Jurkat, Clone E6-1 (cell line): ENCODE measurements around a stretch of chr6.

- RRBS = no CpG with 5 or more reads among the region's 4 CpGs
Observed at GRCh38 chr6:63509687-63510106, 62.6 kb upstream of the PTP4A1 start.

DNA sequence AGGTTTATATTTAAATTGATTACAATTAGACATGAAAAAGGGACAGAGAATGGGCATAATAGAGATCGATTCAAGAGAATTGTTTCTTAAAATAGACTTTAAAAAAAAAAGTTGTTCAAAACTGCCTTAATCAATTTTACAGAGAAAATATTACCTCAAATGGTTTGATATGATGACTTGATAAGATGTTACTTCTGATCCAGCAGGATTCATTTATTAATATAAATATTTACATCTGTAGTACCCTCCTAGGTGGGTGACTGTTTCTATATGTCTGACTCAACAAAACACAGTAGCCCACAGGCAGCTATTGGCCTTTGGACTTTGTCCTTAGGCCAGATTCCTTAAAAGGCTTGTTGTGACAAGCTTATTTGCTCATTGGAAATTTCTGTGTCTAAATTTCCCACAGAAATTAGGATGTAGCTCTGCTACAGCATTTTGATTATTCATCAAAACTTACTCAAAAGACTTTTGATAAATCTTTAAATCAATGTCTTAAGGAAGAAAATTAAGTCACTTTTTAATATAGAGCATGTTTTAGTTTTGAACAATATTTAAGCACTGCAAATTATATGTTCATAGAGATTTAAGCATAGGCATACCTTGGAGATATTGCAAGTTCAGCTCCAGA, 6.8 kb upstream of the PTP4A1 start:
- RRBS = no CpG with 5 or more reads among the region's 1 CpG

GRCh38 chr6:63694207-63694822, 58.7 kb downstream of the PHF3 start:
- RRBS = no CpG with 5 or more reads among the region's 5 CpGs

DNA sequence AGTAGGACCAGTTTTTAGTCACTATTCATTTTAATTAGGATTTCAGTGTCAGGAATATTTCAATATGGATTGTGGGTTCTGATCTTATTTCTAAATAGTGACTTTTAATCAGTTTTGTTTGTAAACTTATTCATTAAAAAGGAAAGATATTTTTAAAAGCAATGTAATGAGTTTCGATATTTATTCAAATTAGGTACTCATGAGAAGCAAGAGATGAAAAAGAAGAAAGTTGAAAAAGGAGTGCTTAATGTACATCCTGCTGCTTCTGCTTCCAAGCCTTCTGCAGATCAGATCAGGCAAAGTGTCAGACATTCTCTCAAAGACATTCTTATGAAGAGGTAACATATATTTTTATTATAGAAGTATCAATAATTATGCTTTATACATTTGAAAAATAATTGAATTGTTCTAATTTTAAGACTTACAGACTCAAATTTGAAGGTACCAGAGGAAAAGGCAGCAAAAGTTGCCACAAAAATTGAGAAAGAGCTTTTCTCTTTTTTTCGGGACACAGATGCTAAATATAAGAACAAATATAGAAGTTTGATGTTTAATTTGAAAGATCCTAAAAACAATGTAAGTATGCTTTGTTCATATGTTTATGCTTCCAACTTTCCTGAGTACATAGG, 62.5 kb downstream of the PHF3 start:
- RRBS = no CpG with 5 or more reads among the region's 2 CpGs

DNA sequence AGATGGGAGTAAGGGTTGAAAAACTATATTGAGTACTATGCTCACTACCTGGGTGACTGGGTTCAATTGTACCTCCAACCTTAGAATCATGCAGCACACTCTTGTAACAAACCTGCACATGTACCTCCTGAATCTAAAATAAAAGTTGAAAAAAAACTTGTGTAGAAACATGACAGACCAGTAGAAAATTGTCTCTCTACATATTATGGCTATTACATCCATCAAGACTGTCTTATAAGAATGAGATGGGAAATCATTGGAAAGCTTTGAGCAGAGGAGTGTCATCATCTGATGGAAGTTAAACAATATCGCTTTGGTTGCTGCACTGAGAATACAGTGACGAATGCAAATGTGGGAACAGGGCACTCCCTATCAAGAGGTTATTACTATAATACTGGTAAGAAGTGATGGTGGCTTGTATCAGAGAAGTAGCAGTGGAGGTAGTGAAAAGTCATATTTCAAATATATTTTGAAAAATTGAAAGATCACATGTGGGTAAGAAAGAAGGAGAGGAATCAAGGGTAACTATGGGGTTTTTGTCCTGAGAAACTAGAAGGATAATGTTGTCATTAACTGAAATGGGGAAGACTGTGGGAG, 98.6 kb downstream of the PHF3 start:
- RRBS = no CpG with 5 or more reads among the region's 2 CpGs

DNA sequence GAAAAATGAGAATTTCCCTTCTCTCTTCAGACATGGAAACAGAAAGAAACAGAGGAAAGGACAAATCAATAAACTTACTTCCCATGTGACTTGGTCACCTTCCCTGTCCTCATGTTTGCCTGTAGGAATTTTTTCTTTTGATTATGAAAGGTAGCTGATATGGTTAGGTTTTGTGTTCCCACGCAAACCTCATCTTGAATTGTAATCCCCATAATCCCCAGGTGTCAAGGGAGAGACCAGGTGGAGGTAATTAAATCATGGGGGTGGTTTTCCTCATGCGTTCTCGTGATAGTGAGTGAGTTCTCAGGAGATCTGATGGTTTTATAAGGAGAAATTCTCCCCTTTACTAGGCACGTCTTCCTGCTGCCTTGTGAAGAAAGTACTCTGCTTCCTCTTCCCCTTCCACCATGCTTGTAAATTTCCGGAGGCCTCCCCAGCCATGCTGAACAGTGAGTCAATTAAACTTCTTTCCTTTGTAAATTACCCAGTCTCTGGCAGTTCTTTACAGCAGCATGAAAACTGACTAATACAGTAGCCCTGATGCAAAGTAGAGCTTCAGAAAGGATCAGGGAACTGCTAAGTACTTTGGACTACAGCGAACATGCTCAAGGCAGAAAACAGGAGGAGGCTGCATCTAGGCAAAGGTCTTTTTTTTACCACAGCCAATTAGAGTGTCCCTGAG, 170.0 kb downstream of the PHF3 start:
- RRBS = no CpG with 5 or more reads among the region's 6 CpGs

GRCh38 chr6:63806988-63807432, 171.4 kb downstream of the PHF3 start:
- RRBS = no CpG with 5 or more reads among the region's 2 CpGs

GRCh38 chr6:64302006-64302308, 666.4 kb downstream of the PHF3 start:
- RRBS = no CpG with 5 or more reads among the region's 4 CpGs

DNA sequence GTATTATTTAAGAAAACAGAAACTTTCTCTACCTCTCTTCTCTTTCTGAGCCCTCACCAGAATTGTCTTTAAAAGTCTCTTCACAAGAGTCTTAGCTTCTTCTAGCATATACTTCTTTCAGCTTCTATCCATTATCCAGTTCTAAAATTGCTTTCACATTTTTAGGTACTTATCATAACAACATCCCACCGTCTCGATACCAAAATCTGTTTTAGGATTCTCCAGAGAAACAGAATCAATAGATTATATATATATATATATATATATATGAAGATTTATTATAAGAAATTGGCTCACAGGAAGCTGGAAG, 30.4 kb upstream of the ZC3H11C start:
- RRBS = no CpG with 5 or more reads among the region's 2 CpGs

DNA sequence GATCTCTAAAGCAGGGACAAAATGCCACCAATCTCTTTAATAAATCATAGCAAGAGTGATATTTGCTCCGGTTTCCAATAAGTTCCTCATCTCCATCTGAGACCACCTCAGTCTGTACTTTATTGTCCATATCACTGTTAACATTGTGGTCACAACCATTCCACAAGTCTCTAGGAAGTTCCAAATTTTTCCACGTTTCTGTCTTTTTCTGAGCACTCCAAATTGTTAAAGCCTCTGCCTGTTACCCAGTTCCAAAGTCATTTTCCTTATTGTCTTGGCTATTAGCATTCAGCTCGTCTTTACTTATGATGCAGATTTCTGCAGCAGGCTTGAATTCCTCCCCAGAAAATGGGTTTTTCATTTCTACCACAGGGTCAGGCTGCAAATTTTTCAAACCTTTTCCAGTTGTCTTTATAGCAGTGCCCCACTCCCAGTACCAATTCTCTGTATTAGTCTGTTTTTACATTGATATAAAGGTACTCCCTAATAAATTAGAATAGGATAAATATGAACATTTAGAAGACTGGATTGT, 595.5 kb upstream of the ADGRB3 start:
- RRBS = no CpG with 5 or more reads among the region's 3 CpGs

DNA sequence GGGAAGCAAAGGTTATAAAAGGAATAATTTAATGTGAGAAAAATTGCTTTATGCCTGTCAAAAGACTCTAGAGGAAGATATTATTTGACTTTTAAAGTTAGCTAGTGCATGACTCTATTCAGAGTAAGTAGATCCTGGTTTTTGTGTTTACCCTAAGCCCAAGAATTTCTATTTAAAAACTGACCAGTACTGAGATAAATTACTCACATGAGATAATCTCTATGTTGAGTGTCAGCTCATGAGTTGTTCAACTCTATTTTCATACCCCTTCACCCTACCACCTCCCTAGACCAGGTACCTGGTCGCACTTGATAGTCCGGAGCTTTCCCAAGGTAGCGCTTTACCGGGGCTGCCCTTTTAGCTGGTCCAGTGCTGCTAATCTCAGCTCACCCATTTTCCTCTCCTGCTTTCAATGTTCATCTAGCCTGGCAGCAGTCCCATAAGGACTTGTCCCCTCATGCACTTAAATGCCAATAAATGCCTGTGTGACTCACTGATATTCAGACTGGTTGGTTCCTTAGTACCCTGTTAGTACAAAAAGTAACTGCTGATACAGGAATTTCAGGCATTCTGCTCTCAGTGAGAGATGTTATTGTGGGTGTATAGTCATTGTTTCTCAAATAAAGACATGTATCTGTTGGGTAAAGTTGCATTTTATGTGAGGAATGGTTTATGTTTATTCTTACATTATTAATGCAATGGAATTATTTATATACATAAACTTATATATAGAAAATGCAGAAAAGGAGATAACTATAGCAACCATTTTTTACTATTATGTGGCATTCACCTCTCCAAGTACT, 503.9 kb downstream of the ADGRB3 start:
- RRBS = no CpG with 5 or more reads among the region's 4 CpGs

- RRBS = no CpG with 5 or more reads among the region's 2 CpGs
Observed at GRCh38 chr6:69790558-69790929, 6.3 kb downstream of the LMBRD1 start.

- RRBS = no CpG with 5 or more reads among the region's 5 CpGs
Observed at GRCh38 chr6:69796013-69796380, 813 bp downstream of the LMBRD1 start.

DNA sequence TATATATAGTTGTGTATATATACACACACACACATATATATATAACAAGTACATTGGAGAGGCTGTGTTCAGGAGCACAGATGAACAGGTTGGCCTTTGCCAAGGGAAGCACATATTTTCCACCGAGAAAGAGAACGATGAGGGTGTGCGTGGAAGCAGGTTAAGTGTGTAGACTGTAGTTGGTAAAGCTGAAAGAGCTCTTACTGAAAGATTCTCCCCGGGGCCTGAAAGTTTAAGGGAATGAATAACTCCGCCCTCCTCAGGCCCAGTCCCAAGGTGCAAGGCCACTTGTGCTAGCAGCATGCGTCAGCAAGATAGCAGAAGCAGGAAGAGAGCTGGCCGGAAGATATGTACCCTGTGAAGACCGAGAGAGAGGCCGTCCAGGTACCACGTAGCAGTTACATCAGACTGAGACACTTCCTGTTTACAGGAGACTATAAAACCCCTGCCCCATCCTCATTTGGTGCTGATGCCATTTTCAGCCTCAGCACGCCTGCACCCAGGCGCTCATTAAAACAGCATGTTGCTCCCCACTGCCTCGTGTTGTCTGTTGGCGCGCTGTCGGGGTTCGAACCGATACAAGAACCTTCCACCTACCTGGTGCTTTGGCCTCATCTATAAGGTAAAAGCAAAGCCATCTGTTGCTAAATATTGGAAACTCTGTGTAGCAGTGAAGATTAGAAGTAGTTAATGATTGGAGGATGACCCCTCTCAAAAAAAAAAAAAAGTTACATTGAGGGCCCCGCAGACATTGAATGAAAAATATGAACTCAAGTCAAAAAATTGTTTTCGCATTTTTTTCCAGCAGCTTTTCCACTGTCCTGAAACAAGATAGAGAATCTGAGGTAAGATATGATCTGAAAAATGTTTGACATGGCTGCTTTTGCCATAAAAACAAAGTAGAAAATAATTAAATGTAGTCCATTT, 18.6 kb upstream of the FAM135A start:
- RRBS = no CpG with 5 or more reads among the region's 20 CpGs

- RRBS = no CpG with 5 or more reads among the region's 8 CpGs
Observed at GRCh38 chr6:70397289-70397965, 15.9 kb upstream of the FAM135A start.

- RRBS = no CpG with 5 or more reads among the region's 1 CpG
Observed at GRCh38 chr6:70788439-70788776, 120.7 kb downstream of the SMAP1 start.

DNA sequence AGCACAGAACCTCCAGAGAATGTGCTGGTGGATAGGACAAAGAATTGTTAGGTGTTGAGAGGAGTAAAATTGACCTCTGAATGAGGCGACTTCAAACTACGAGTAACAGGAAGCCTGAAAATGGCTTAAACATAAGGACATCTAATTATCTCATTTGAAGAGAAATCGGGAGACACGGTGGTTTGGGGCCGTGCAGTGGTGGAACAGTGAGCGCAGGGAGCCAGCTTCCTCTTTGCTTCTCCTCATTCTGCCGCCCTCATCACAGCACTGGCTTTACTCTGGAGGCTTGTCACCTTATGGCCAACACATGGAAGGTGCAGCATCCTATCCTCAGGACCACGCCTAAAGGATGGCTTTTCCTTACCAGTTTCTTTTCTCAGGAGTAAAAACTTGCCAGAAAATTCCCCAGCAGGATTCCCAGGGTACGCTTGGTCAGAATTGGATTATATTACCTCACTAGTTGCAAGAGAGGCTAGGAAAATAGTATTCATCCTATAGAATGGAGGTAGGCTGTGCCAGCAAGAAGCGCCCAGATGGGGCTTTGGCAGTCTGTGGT, 114.3 kb downstream of the B3GAT2 start:
- RRBS = no CpG with 5 or more reads among the region's 10 CpGs

- RRBS = no CpG with 5 or more reads among the region's 14 CpGs
Observed at GRCh38 chr6:71286926-71287682, 1.5 kb upstream of the OGFRL1 start.